Aortic smooth muscle cell (primary cell): ENCODE measurements around the gene MKRN2.

- RRBS, result 1% methylated on average over 21 of the region's 91 CpGs
These were observed at the start of gene MKRN2 for GRCh38 chr3:12556606-12557813. MKRN2 (plus strand) TSS chr3:12557087.

DNA sequence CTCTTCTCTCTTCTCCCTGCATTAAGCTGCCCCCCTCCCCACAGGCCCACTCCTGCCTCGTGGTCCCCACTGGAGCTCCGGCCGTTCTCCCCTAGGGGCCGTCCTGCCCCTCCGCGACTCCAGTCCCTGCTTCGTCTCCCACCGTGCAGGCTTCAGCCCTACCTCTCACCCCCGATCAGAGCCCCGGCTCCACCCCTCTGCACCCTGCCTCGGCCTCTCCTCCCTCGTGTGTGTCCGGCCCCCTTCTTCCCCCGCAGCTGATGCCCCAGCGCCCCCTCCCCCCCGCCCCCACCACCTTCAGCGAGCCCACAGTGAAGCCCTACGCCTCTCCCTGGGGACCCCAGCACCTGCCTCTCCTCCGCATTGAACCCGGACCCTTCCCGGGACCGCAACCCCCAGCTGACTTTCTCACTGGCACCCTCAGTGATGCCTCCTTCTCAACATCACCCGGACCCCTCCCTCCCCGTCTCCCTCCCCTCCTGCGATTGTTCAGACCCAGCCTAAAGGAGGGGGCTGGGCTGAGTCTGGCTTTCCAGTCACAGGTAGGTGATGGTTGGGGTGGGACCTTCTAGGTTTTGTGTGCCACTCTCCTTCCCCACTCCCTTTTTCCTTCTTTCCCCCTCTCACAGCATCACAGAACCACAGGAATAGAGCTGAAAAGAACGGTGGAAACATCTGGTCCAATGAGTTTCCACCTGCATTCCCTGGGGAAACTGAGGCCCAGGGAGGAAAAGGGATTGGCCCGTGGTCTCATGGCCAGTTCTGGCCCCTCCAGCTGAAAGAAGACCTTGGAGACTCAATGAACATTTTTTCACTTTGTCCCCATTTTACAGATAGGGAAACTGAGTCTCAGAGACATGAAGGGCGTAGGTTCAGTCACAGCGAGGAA is 659 bp downstream of the CAND2 start:
- RRBS, result 12% methylated on average over 12 of the region's 29 CpGs

GRCh38 chr3:12833196-12834315 is 7.8 kb downstream of the RPL32 start:
- RRBS, result no CpG with 5 or more reads among the region's 13 CpGs

- RRBS, result no CpG with 5 or more reads among the region's 12 CpGs
These were observed 2.8 kb downstream of the RPL32 start for GRCh38 chr3:12838315-12839237.

DNA sequence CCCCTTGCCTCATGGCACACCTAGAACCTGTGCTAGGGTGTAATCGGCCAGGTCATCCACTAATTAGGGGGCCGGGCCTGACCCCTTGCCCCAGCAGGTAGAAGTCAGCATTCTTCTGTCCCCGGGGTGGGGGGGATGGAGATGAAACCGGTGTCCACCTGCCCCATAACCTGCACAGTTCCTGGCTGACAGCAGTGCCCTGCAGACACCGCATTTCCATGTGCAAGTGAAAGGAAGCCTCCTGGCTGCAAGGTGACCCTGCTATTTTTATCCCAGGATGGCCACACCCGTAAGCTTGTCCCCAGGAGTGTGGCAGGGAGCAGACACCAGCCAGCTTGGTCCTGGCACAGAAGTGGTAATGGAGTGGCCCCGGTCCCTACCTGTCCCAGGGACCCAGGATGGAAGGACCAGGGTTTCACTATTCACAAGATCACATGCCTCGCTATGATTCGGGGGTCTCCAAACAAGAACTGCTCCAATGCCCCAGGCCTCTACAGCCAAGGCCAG is 85.3 kb upstream of the RPL32 start:
- RRBS, result no CpG with 5 or more reads among the region's 9 CpGs

- RRBS, result no CpG with 5 or more reads among the region's 7 CpGs
These were observed 112.6 kb downstream of the IQSEC1 start for GRCh38 chr3:12960315-12961265.

- RRBS, result no CpG with 5 or more reads among the region's 9 CpGs
These were observed 98.5 kb downstream of the IQSEC1 start for GRCh38 chr3:12974599-12975184.

- RRBS, result no CpG with 5 or more reads among the region's 17 CpGs
These were observed 86.2 kb downstream of the IQSEC1 start for GRCh38 chr3:12986939-12987487.

DNA sequence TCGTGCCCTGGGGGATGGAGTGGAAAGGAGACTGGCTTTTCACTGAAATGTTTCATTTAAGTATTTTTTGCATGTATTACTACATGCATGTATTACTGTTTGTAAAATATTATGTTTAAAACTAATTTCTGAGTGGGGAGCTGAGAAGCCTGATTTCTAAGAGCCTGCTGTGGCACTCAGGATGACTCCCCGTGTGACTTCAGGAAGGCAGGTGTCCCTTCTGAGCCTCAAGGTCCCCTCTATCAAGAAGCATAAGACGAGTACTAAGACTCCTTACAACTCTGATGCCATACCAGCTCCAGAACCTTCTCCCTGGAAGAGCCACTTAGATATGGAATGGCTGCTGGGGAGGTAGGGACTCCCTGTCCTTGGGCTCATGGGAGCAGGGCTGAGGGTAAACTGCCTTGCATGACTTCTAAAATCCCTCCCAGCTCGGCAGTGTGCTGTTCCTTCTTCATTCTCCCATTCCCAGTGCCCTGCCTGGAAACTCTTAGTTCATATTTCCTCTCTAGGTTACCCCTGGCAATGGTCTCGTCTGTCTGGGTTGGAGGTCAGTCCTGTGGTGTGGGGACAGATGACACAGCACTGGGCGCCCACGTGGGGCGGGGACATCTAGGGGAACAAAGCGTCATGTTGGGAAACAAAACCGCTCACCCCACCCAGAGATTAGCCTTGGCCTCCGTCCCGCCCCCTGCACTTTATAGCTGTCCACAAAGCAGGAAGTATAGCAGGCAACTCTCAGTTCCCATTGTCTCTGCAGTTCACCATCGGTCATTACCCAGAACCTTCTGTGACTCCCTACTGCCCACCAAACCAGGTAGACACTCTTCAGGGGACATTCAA is 74.1 kb downstream of the IQSEC1 start:
- RRBS, result no CpG with 5 or more reads among the region's 13 CpGs

GRCh38 chr3:13044354-13045061 is 28.7 kb downstream of the IQSEC1 start:
- RRBS, result no CpG with 5 or more reads among the region's 14 CpGs

- RRBS, result no CpG with 5 or more reads among the region's 2 CpGs
These were observed 76.5 kb upstream of the IQSEC1 start for GRCh38 chr3:13149841-13150040.

DNA sequence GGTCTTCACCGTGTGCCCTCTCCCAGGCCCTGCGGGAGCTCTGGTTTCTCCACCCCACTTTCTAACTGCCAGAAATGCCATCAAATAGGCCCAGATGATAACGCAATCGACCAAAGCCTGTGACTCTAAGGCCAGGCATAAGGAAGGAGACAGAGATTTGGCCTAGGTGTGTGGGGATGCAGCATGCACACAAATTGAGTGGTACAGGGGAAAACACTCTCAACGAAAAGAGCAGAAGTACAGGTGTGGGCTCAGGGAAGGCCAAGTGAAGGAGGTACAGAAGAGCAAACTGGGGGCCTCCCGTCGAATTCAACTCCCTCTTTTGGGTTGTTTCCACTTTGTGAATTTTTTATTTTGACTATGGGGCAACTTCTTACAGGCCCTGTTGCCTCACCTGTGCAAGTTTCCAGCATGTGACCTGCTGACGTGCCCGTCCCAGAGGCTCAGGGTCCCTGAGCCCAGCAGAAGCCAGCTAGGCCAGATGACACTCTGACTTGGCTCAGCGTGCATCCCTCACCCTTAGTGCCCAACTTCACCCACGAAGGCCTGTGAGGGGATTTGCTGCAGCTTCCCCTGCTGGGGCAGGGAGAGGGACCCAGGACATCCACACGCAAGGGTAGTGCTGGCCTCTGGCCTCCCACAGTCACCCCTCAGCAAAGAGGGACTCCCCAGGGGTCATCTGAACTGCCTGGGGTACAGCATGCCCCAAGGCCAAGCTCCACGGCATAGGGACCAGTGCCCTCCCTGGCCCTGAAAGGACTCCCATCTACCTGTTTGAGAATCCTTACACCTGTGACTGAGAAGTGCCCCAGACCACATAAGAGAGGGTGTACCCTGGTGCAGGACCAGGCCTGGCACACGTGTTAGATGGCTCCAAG is 4.5 kb downstream of the NUP210 start:
- RRBS, result no CpG with 5 or more reads among the region's 14 CpGs

- RRBS, result 4% methylated on average over 17 of the region's 100 CpGs
These were observed 676 bp downstream of the NUP210 start for GRCh38 chr3:13419099-13420193.

DNA sequence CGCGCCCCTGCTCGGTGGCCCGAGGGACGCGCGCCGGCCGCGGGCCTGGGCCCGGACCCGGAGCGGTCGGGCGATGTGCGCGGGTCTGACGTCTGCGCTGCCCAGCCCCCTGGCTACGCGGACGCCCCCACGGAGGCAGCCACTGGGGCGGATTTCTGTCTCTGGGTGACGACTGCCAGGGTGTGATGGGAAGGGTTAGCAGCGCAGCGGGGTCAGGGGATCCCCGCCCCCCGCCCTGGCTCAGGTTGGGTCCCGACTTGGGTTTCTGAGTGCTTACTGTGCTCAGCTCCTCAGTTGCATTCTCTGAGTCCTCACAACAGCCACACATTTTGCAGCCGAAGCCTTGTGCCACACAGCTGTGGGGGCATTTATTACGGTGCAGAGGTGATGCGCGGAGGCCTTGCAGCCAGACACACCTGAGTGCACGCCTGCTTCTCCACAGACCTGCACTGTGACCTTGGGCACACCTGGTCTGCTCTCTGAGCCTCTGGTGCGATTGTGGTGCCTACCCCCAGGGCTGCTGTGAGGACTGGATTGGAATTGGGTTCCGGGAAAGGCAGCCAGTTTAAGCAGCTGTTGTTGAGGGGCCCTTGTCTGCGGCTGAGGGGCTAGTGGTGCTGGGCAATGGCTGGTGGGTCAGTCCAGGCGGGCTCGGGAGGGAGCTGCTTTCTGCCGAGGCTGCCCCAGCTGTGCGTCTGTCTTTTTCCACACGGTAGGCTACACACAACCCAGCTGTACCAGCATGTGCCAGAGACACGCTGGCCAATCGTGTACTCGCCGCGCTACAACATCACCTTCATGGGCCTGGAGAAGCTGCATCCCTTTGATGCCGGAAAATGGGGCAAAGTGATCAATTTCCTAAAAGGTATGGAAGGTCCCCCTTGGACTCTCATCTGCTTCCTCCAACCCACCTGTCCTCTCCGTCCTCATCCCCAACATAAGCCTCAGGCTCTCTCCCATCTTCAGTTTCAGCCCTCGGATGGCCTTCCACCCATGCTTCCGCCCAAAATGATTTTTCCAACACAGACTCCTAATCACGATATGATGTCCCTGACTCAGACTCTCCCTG is 758 bp downstream of the HDAC11 start:
- RRBS, result under 1% methylated on average over 8 of the region's 53 CpGs

- RRBS, result no CpG with 5 or more reads among the region's 6 CpGs
These were observed 8.6 kb downstream of the FBLN2 start for GRCh38 chr3:13557419-13557949.

DNA sequence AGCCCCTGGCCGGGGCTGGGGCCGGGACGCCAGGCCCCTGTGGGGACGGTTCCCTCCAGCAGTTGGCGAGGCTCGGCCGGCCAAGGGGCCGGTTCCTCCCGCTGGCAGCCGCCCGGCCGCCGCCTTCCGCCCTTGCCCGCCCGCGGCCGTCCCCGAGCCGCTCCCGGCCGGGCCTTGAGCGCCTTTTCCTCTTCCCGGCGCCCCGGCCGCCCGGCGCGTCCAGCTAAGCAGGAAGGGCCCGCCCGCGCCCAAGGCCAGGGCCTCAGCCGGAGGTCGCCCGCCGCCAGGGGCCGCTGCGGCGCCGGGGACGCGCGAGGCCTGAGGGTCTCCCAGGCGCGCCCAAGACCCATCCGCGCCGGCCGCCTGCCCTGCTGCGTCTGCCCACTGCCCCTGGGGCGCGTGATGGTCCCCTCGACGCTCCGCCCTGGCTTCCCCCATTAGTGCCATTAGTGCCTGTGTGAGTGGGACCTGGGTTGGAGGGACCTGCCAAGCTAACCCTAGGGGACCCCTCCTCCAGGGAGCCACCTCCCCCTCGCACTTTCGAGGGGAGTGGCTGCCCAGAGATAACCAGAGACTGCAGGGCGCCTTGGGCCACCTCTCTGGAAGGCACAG is 106.4 kb downstream of the FBLN2 start:
- RRBS, result 3% methylated on average over 40 of the region's 59 CpGs

DNA sequence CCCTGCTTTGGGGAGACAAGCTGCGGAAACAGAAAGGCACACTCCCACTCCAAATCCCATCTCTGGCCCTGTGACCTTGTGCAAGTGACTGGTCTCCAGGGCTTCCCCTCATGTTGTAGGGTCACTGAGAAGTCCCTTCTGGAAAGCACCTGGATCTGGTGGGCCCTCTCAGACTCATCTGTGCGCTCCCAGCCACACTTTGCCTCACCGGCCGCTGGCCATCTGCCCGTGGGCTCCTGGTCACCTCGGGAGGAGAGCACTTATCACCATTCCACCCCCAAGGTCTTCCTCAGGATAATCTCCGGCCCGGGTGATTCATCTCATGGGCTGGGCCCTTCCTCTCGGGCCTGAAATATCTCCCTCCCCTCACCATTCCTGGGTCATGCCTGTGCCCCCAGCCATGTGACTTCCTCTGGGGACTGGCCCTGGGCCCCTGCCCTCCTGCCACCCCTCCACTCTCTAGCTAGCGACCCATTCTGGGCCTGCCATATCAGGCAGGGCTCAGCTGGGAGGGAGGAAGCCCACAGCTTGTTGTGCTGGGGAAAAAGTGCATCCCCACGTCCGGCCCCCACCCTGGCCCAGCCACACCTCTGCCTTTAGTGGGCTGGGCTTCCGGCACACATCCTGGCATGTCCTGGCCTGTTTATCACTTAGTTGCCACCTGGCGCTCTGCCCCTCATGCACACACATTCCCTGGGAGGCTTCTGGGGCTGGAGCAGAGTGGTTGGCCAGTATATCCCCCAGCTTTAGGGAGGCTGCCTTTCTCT is 10.7 kb upstream of the WNT7A start:
- RRBS, result 26% methylated on average over 2 of the region's 14 CpGs

- RRBS, result no CpG with 5 or more reads among the region's 4 CpGs
These were observed 79.2 kb upstream of the SLC6A6 start for GRCh38 chr3:14323230-14323615.

DNA sequence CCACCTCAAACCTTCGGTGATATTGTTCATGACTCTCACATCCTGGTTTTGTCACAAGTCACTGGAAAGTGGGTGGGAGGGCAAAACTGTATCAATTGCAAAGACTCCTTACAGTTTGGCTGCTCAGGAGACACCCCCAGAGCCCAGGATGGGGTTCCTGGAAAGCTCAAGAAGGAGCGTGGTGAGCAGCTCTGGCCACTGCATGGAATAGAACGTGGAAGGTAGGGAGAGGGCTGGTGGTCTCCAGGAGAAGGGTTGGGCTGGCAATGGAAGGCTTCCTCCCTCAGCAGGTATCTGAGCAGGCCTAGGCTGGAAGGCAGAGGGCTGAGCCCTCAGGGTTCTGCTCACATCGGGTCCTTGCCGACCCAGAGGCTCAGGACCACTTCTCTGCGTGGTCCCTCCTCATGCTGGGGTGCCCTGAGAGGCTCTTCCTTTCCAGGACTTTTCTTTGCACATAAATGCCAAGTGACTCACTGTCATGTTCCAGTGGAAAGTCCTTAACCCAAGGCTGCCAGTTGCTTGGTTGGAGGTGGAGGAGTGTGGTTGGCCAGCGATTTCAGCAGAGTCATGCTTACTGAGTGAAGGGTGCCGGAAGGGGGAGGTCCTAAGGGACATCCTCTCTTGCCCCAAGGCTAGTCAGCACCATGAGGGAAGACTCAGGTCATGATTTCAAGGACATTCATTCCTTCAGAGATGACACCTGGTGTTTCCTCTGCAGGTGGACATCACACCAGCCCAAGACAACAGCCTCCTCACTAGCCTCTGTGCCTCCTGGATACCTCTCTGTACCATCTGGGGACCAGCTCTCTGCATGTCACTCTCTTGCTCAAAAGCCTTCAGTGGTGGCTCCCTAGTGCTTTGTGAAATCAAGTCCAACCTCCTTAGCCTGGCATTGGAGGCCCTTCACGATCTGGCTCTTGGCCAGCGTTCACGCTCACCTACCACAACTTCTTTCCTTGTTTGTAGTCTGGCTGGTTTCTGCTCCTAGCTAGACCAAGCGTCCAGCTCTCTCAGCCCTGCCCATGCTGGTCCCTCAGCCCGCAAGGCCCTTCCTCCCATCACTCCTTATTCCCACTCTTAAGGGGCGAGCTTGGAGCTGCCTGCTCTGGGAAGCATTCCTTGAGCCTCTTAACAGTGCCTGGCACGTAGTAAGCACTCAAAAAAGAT is 8.3 kb downstream of the SLC6A6 start:
- RRBS, result no CpG with 5 or more reads among the region's 15 CpGs